HL-60 (cell line): ENCODE results near the gene CHMP5.

DNA sequence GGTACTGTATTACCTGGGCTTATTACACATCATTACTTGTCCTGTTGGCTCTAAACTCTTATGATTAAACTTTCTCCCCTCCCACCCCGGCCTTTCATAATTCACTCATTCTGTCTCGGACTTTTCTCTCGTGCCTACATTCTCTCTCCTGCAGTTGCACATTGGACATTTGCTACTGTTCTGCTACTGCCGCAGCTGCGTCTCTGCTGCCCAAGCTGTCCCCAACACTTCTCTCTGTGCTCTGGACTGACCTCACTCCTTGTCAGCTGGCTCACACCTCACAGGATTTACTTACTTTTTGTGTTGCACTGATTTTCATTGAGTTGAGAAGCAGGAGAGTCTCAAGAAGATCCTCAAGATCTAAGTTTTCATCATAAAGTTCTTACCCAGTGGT is 53.2 kb upstream of the C9orf72 start:
- RRBS, result no CpG with 5 or more reads among the region's 5 CpGs

GRCh38 chr9:27690256-27691275 is 117.3 kb upstream of the C9orf72 start:
- RRBS, result no CpG with 5 or more reads among the region's 36 CpGs

DNA sequence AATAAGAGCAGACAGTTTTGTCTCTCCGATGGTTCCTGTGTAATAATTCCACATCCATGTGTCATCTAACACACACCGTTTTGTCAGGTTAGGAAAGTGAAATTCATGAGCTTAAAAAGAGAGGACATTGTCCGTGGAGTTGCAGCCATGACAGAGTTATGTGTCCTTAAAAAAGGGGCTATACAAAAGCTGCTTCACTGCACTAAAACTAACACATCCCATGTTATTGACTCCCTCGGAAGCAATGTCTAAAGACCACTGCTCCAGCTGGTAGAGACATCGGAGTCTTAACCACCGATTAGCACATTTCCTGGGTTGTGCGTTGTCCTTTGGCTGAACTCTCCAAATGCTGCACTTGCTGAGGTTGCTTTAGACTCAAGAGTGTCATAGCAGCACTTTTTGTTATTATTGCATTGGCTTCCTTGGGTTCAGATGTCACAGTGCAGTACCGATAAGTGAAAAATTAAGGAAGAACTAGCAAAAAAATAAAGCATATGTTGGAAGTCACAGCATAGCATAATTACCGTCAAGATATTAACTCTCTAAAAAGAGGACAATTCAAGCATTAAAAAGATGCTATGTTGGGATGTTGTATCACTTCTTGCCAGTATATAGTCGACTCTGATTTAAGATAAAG is 128.4 kb upstream of the C9orf72 start:
- RRBS, result no CpG with 5 or more reads among the region's 10 CpGs

DNA sequence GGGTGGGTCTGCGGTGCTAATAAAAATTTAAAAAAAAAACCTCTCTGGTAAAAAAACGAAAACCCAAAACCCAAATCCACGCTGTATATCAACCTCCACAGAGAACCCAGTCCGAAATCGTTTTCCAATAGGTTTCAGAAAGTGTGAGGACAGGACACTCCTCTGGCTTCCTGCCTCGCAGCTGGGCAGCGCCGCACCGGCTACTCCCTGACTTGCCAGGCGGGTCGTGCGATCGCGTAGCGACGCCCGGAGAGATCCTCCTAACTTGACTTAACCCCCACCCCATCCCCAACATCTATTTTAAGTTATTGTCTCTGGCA is 868 bp downstream of the LINGO2 start:
- RRBS, result 4% methylated on average over 9 of the region's 17 CpGs

- RRBS, result 78% methylated on average over 4 of the region's 16 CpGs
Measured at GRCh38 chr9:30574883-30575327, 1361.5 kb upstream of the LINGO2 start.

DNA sequence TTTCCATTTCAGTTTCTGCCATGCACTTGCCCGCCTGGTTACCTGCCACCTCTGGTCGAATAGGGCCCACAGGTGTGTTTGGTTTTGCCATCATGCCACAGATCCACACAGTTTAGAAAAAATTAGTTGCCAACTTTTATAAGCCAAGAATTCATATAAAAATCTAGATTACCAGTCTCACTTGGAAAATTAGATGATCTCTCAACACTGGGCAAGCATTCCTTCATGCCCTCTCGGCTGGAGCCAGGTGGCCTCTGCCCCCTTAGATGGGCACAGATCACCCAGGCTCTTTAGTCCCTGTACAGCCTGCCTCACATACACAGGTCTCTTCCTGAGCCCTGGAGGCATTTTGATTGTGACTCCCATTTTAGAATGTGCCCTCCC is 19.9 kb downstream of the ACO1 start:
- RRBS, result no CpG with 5 or more reads among the region's 3 CpGs

DNA sequence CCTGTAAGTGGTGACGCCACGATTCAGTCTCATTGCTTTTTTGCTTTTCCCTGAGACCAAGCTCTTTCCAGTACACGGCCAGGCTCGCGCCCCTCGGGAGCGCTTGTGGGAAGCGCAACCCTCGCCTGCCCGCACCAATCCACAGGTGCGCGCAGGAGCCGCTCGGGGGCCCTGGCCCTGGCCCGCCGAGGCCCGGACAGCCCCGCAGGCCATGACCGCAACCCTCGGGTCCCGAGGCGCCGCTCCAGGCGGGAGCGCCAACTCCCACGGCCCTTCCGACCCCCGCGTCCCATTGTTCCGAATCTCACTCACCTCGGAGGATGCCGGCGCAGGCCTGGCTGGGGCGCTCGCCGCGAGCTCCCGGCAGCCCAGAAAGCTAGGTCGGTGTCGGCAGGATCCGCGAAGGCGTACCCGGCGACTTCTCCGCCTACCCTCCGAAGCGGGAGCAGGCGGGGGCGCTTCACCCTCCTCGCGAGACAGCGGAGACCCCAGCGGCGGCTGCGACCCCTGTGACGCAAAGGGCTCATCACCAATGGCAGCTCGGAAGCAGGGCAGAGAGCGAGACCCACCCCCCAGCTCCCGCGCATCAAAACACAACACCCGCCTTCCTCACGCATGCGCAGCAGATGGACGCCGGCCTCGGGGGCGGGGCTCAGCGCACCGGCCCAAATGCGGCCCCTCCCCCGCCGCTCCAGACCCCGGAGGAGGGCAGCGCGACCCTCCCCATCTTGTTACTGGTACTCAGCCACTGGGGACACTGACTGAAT is 1.5 kb upstream of the SMIM27 start:
- RRBS, result 2% methylated on average over 20 of the region's 76 CpGs

- RRBS, result no CpG with 5 or more reads among the region's 2 CpGs
Measured at GRCh38 chr9:33004013-33004556, 2.7 kb upstream of the APTX start.

DNA sequence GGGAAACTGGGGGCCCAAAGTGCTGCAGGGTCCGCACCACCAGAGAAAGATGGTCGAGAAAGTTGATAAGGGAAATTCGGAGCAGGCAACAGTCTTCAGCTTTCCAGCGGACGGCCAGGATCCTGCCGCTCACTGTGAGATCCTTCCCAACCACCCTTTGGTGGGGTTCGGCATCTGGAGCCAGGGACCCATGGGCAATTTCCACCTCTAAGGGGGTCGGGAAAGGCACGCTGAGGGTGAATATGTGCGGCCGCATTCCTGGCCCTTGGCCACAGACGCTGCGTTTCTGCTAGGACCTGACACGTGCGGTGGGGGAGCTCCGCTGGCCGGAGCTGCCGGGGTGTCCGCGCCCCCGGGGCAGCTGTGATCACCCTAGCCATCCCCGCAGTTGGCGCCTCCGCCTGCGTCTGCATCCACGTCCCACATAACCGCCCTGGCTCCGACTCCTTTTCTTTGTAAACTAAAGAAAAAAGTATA is 5.3 kb upstream of the DNAJA1 start:
- RRBS, result no CpG with 5 or more reads among the region's 28 CpGs

DNA sequence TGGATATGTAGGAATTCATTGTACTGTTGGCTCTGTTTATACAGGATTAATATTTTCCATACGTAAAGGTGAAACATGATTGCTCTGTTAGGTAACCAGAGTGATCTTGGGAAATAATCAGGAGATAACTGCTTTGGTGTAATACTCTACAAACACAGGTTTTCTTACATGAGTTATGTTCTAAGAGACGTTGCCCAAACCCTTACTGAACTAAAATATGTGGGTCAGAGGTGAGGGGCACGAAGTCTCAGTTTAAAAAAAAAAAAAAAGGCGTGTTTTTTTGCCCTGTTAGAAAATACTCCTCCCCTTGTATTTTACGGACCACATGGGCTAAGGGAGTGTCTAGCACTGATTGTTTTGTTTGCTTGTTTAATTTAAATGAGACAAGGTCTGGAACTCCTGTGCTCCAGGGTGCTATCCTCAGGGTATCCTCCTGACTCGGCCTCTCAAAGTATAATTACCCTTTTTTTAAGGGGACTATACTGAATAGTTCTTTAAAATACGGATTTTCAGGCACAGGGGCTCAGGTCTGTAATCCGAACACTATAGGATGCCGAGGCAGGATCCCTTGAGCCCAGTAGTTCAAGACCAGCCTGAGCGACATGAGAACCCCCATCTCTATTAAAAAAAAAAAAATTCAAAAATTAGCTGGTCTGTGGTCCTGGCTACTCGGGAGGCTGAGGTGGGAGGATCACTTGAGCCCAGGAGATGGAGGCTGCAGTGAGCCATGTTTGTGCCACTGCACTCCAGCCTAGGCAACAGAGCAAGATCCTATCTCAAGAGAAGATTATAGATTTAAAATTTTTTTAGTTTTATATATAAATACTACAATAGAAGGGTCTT is 8.1 kb downstream of the DNAJA1 start:
- RRBS, result no CpG with 5 or more reads among the region's 11 CpGs

DNA sequence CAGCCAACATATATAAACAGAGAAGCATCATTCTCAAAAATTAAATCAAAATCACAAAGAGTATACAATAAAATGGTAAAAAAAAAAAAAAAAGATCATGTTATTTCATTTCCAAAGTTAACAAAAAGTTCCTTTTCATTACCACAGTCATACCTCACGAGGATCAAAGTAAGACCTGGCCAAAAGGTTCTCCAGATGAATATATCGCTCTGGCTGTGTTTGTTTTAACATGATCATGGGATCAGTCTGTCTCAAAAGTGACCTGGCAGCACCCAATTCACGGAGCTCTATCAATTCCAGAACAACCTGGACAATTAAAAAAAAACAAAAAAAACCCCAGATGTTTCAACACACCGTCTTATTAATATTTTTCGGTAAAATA is 4.9 kb downstream of the SMU1 start:
- RRBS, result no CpG with 5 or more reads among the region's 5 CpGs

GRCh38 chr9:33073380-33073888 is 3.0 kb downstream of the SMU1 start:
- RRBS, result no CpG with 5 or more reads among the region's 7 CpGs

GRCh38 chr9:33123649-33124300 is 43.4 kb downstream of the B4GALT1 start:
- RRBS, result 92% methylated on average over 2 of the region's 12 CpGs

DNA sequence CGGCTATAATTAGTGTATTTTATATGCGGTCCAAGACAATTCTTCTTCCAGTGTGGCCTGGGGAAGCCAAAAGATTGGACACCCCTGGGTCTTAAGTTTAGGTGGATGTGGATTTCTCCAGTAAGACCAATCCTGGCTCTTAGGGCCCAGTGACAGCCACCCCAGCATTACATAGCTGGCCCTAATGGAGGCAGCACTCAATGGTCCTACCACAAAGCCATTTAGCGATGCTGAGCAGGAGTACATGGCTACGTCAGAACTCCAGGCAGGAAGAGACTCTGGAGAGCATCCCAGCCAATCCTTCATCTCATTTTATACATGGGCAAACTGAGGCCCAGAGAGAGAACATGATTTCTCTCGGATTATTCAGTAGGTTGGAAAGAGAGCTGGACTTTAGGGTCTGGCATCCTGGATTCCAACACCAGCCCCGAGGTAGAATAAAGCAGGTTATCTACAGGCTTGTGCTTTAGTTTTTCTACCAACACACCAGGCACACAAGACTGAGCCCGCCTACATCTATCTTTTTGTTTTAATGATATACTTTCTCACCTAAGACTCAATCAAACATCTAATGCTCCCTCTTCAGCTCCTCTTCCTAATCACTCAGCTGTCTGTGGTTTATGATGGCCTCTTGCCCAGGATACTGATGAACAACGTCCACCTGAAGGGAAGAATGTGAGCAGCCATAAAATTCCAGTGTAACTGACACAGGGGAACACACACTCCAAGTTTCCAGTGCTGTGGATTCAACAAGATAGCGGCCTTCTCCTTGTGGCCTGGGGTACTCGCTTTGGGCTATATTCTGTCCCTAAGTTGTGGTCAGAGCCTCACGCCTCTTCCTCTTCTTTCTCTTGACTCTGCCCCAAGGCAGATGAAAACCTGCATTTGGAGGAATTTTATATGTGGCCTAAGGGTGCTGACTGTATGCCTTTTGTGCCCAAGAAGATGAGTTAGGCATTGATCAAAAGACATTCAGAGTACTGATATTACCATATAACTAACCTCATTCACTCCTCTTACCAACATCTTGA is 12.0 kb downstream of the B4GALT1 start:
- RRBS, result no CpG with 5 or more reads among the region's 11 CpGs

DNA sequence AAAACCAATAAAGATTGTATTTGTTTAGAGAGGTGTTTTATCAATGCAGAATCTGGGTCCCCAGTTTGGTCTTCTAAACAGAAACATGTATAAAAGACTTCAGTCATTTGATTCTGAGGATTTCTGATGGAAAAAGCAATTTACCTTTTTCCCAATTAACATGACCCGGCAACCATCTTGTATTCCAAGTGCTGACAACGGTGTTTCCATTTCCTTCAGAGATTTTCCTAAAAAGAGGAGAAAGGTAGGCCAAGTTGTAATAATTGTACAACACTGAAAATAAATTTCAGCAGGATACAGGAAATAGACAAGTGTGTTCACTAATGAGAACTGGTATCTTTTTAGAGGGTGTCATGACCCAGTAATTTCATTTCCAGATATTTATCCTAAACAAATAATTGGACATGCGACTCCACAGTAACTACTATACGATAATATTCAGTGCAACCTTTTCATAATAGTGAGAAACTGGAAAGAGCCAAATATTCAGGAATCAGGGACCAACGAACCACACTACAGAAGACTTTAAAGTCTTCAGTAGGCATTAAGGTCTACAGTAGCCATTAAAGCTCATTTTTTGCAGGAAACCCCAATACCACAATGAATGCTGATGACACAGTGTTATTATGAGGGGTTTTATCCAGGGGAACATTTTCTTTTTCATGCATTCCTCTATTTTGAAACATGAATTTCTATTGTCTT is 3.4 kb downstream of the BAG1 start:
- RRBS, result no CpG with 5 or more reads among the region's 5 CpGs

DNA sequence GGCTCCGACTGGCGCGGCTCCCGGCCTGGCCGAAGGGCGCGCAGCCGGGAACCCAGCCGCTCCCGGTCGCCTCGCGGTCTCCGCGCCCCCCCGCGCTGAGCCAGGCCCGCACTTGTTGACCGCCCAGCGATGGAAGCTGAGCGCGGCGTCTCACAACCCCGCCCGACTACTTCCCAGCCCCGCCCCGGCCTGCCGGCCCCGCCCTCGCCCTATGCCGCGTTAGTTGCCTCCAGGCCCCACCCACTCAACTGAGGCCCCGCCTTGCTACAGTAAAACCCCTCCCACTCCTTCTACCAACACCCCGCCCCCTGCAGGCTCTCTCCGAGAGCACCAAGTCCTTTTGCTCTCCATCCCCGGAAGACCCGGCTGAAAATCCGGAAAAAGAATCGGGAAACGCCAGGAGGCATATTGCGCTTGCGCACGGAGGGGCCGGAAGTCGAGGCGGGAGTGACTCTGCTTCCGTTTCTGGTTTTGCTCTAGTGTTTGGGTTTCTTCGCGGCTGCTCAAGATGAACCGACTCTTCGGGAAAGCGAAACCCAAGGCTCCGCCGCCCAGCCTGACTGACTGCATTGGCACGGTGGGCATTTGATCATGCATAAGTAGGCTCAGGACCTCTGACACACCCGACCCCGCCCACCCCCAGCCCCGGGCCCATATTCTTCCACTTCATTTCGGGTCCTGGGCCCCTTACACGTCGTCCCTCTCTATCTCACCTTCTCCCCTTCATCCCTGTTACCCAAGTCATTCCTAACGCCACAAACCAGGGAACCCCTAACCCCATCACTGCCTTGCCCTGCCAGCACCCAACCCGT is at the start of gene CHMP5:
TSS of gene CHMP5 (plus strand) at position 479 of the 812 bp plus-strand sequence.
- RRBS, result 5% methylated on average over 19 of the region's 63 CpGs

DNA sequence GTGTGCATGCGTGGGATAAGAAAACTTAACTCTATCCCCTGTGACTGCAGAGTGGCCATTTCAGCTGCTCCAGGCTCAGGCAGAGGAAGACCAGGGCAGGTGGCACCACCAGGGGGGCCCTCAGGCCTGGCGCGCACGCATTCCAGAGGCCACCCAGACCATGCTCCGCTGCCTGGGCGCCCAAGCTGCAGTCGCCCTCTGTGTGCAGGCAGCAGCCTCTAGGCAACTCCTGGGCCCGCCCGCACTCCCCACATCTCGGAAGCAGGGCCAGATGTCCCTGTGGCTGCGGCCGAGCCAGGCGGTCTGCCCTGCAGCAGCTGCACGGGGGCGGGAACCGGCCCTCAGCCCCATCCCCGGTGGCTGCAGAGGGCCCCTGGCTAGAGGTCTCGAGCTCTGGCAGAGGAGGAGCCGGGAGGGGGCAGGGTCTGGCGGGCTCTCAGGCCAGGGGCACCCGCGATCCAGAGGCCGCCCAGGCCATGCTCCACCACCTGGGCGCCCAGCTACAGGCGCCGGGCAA is 626 bp upstream of the ANKRD18B start:
- RRBS, result no CpG with 5 or more reads among the region's 26 CpGs

DNA sequence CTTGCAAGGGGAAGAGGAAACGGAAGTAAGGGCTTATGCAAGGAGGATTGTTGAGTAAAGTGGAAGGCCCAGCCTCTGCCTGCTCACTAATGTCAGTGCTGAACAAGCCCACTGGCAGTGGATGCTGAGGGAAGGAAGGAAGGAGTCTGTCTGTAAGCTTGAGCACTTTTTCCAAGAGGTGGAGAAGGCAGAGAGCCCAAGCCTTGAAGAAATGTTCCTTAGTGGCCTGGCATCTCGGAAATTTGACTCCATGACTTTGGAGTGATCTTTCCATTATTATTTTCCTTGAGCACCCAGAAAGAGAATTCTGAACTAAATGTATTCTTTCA is 35.6 kb upstream of the PRSS3 start:
- RRBS, result no CpG with 5 or more reads among the region's 2 CpGs

DNA sequence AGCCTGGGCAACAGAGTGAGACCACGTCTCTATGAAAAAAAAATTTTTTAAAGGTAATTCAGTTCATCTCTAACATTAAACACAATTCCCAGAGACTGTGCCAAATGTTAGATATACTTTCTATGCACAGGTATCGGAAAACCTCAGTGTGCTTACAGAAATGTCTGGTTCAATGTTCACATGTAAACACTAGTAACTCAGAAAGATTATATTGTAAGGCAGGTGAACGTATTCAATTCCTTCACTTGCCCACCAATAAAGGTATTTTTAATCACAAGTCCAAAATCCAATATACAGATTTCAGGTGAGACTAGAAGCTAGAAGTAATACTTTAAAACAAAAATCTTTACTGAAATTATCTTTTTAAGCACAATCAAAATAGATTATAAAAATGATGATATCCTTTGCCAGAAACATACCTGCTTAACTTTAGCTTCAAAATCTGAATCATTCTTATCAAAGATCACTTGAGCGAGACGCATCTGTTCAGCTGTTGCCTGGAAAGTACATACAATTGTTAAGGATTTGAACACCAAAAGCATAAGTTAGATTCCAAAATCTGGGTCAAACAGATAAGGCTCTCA is 50.2 kb downstream of the UBAP2 start:
- RRBS, result no CpG with 5 or more reads among the region's 5 CpGs